ENCODE measurements around a stretch of chr15.

DNA sequence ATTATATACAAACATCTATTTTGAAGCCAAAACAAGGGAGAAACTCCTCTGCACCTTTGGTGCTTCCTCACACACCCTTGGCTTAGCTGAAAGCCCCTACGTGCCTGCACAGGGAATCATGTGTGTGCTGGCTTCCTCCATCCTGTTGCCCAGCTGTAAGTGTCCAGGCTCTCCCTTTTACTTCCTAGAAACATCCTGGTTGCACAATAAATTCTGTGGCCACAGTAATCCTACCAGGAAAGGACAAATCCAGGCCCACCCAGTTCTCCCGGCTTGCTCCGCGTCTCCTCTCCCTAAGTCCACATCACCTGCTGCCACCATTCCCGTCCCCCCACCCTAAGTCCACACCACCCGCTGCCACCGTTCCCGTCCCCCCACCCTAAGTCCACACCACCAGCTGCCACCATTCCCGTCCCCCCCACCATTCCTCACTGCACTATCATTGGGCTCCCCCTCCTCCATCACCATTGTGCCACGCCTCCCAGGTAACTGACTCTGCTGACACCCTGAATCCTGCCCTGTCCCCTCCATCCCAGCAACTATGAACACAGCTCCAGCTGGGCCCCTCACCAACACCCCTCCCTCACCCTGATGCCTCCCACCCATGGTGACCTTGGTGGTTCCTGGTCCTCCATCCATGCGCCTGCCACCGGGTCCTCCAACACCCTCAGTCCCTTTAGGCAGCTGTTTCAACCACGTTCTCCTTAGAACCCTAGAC is 30.2 kb downstream of the PCSK6 start:
- PRO-cap, result no peak

DNA sequence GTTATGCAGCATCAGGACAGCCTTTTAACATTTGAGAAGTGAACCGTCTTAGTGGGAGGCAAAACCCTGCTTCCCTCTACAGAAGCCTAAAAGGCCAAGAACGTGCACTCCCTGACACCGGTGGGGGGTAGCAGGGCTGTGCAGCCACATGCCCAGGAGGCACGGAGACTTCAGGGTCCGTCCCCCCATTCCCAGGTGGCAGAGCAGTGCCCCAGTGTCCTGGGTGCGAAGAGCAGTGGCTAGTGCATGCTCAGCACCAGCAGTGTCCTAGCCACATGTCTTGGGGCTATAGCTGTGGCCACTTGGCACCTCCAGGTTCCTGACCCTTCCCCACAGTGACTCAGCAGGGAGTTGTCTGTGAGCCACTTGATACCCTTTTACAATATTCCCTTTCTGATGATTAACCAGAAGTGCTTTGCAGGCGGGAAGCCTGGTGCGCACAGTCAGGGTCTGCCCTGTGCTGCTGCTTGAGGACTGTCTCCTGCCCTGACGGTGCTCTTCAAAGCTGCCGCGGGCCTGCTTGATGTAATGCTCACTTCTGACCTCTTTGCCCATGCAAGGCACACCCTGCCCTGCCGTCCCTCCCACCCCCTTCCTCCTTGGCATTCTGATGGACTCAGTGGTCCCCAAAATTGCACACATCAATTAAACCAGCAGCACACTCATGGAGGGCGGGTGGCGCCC is 40.6 kb upstream of the PCSK6 start:
- PRO-cap, result no peak

GRCh38 chr15:101657925-101658425 is 5.8 kb upstream of the TM2D3 start:
- PRO-cap, result no peak

Data from ReNcell CX (cell line).